Metastatic Breast Carcinoma in the Brain (tissue), 10 donors: ENCODE results near the genes CMTR2, CALB2 and PMFBP1.

GRCh38 chr16:70691625-70692302 is 5.9 kb upstream of the MTSS2 start:
- PRO-cap, 10 experiments, result no peak in any of the 10 experiments

- PRO-cap, 10 experiments, result no peak in any of the 10 experiments
Observed at GRCh38 chr16:70698563-70699313, 12.9 kb upstream of the MTSS2 start.

- PRO-cap, 10 experiments, result no peak in any of the 10 experiments
Observed at GRCh38 chr16:71288162-71288558, 1.0 kb downstream of the CMTR2 start.

DNA sequence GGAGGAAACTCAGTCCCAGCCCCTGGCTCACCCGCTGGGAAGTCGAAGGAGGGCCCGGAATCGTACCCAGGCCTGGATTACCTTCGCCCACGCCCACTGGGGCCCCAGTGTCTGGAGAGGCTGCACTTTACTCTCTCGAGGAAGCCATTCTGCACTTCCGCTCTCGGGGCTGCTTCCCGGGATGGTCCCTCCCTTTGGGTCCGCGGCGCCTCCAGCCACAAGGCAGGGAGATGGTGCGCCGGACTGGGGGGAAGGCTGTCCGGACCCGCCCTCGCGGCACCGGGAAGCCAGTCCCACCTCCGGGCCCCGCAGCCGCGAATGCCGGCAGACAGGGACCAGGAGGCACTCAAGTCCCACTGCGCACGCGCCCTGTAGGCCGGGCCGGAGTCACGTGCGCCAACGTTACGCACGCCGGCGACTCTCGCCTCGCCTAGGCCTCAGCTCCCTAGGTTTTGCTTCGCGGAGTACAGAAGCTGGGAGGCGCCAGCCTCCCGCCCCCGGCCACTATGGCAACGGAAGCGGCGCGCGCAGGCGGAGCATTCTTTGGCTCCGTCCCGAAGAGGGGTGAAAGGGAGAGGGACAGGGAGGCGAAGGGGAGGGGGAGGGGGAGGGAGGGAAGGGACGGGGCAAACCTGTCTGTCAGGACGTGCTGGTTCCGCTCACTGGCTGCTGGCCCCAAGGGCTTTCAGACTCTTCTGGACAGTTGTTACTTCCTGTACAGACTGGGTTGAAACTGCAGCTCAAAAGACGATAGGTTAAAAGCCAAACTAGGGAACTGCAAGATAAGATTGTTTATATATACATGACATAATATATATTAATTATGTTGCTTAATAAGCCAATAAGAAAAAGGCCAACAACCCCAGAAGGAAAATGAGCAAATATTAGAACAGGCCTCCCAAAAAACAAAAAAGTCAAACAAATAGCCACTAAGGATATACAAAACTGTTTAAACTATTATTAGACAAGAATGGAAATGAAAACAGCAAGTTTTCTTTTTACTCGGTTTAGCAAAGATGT is at the start of gene CMTR2:
Gene CMTR2 (minus strand): TSS at position 348 of the 1,020 bp plus-strand sequence.
- PRO-cap, 10 experiments, result peak in 10 of 10 experiments; most common plus-strand start position 709 of the sequence (in 5); most common minus-strand start position 320 of the sequence (in 10)

- PRO-cap, 10 experiments, result no peak in any of the 10 experiments
Observed at GRCh38 chr16:71354139-71354544, 4.4 kb upstream of the CALB2 start.

DNA sequence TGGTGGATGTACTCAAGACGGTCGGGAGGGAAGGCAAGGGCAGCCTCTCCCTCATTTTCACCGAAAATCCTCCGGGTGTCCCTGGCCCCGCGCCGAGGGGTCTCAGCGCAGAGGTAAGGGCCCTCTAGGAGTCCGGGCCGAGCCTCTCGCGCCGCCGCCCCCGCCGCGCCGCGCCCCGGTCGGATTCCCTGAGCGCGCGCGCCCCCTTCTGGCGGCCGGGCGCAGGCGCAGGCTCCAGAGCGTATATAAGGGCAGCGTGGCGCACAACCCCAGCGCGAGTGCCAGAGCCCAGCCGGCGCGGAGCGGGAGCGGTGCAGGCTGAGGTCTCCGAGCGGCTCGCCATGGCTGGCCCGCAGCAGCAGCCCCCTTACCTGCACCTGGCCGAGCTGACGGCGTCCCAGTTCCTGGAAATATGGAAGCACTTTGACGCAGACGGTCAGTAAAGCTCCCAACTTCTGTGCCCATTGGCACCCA is at the start of gene CALB2:
Gene CALB2 (plus strand): TSS at position 272 of the 474 bp plus-strand sequence.
- PRO-cap, 10 experiments, result peak in 9 of 10 experiments; most common plus-strand start position 272 of the sequence (in 9)

- PRO-cap, 10 experiments, result peak in 1 of 10 experiments; most common minus-strand start chr16:71585669 (in 1)
Observed at GRCh38 chr16:71584774-71585738, 8.2 kb upstream of the TAT start.

DNA sequence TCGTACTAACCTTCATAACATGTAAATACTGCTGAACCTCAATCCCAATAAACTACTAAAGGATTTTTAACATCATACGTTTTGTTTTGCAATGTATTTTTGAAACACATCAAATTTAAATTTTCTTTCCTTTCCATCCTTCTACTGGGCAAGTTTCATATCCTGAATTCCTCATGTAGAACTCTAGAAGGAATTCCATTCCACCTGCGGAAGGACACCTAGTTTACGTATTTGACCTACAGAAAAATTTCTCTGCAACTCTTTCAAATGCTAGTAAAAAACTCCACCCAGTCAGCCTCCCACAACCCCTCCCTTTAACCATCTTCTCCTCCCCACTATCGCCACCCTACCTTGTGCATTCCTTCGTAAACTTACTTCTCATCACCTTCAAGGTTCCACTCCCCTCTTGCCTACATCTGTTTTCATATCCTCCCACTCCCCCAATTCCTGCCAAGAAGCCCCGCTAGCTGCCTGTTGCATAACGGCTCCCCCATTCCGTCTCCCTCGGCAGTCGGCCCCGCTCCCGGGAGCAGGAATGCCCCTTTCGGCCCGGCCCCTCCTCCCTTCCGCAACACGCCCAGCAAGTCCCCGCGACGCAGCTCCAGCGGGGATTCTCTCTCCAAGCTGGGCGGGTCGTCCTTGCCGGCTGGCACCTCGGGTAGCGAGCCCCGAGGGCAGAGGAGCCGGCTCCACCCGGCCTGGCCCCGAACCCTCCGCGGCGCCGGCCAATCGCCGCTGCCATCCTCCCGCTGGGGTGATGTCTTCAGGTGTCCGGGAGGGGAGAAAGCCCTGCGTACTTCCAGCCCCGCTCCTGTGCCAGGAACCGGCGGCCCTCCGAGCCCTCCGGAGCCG is 1.7 kb downstream of the PHLPP2 start:
- PRO-cap, 10 experiments, result peak in 10 of 10 experiments; most common plus-strand start position 766 of the sequence (in 9); most common minus-strand start position 537 of the sequence (in 4)

- PRO-cap, 10 experiments, result no peak in any of the 10 experiments
Observed at GRCh38 chr16:71746513-71746930, 22.0 kb upstream of the PHLPP2 start.

DNA sequence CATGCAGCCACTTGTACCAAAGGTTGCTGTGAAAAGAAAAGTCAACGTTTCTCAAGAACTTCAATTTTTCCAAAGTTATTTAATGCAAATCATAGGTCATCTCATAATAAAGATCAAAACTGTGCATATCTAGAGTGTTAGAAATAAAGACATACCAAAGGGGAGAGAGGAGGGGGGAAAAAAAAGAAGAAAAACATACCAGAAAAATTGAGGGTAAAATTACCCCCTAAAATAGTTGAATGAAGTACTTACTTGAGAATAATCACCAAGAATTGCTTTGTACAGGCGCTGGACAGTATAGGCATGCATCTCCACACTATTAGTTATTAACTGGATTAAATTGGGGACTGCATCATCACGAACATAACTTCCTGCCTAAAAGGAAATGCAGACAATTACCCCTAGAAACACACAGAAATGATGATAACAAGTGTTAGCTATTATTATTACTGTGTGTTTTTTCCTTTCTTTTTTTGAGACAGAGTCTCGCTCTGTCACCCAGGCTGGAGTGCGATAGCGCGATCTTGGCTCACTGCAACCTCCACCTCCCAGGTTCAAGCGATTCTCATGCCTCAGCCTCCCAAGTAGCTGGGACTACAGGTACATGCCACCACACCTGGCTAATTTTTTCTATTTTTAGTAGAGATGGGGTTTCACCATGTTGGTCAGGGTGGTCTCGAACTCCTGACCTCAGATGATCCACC is 25.6 kb upstream of the PHLPP2 start:
- PRO-cap, 10 experiments, result no peak in any of the 10 experiments

DNA sequence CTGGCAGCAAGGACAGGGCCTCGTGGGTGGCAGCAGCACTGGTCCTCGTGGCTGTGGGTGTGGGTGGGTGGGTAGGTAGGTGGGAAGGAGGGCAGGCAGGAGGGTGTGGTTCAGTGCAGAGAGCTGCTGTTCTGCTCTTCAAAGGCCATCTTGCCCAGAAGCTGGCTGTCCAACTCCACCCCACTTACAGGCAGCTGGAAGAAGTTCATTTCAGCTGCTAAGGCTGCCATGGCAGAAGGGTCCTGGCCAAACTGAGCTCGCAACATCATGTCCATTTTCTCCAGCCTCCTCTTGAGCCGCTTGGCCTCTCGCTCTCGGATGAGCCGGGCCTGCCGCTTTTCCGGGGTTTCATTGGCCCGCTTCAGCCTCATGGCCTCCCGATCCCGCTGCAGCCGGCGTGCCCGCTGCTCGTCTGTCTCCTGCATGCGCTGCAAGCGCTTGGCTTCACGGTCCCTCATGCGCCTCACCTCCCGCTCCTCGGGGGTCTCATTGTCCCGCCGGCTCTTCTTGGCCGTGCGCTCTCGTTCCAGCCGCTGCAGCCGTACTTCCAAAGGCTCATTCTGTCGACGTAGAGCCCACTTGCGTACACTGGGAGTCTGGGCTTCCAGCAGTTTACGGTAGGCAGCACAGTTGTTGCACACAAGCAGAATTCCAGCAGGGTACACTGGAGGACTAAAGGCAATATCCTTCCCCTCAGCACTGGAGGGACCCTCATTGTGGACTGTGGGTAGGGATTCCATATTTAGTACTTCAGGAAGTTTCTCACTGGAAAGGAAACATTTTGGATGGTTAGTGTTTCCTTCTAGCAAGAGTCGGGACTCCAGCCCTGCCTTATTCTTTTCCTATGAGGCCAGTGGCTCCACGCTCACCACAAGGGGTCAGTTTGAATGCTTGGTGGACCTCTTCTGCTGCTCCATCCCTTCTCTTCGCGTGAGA is 14.4 kb downstream of the ATXN1L start:
- PRO-cap, 10 experiments, result no peak in any of the 10 experiments

- PRO-cap, 10 experiments, result no peak in any of the 10 experiments
Observed at GRCh38 chr16:72041923-72042830, 12.1 kb upstream of the HP start.

DNA sequence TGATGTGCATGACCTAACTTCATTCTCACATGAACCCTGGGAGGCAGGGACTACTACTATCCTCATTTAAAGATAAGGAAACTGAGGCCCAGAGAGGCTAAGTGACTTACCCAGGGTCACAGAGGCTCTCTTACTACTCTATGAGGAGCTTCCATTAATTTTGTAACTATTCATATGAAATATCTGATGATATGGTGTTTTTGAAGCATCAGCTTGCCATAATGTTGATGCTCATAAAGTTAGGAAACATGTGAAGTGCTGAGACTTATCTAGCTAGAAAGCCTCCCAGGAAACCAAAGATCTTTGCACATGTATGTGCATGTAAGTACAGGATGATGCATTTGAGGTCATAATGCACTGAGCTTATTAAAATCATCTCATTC is 341 bp downstream of the PMFBP1 start:
- PRO-cap, 10 experiments, result no peak in any of the 10 experiments

DNA sequence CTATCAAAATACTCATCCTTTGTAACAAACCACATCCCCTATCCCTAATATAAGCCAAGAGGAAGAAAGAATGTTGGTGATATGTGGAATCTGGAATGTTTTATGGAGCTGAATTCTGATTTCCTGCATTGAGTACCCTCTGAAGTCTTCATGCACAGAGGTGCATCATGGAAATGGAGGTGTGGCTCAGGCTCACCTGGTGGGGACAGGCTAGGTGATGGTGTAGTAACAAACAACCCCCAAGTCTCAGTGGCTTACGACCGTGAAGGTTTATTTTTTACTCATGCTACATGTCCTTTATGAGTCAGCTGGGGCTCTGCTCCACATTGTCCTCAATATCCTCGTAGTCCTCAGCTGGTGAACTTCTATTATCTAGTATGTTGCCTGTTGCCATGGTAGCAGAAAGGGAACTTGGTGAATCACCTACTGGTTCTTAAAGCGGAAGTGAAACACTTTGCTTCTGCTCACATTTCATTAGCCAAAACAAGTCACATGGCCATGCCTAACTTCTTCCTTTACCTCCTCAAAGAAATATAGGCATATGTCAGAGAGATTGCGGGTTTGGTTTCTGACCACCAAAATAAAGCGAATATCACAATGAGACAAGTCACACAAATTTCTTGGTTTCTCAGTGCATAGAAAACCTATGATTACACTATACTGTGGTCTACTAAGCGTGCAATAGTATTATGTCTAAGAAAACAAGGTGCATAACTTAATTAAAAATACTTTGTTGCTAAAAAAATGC is at the start of gene PMFBP1:
Gene PMFBP1 (minus strand): TSS at position 75 of the 748 bp plus-strand sequence.
- PRO-cap, 10 experiments, result no peak in any of the 10 experiments

DNA sequence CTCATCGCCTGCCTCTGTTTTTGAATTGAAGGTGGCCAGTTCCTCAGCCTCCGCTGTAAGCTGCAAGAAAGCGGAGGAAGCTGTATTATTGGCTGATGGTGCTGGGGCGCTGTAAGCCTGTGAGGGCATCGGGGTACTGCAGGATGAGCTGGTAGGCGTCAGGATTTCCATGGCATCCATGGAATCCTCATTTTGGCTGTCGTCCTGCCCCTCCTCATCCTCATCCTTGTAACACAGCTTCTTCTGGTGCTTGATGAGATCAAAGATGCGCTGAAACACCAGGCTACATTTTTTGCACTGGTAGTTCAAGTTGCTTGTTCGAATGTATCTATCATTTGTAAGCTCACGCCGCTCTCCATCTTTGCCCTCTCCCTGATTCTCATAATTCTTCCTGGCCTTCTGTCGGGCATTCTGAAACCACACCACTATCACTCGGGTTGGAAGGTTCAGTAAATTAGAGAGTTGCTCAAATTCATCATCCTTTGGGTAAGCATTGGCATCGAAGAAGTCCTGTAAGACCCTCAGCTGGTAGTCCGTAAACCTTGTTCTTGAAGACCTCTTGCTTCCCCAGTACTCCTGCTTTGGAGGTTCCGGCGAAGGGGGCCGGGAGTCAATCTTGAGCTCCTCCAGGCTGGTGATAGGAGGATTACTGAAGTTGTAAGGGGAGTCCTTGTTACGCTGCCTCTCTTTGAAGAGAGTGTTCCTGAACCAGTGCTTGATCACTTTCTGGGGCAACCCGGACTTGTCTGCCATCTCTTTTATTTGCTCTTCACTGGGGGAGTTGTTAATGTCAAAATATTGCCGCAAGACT is 252.3 kb downstream of the ZFHX3 start:
- PRO-cap, 10 experiments, result no peak in any of the 10 experiments

- PRO-cap, 10 experiments, result no peak in any of the 10 experiments
Observed at GRCh38 chr16:72956014-72956562, 91.8 kb downstream of the ZFHX3 start.

DNA sequence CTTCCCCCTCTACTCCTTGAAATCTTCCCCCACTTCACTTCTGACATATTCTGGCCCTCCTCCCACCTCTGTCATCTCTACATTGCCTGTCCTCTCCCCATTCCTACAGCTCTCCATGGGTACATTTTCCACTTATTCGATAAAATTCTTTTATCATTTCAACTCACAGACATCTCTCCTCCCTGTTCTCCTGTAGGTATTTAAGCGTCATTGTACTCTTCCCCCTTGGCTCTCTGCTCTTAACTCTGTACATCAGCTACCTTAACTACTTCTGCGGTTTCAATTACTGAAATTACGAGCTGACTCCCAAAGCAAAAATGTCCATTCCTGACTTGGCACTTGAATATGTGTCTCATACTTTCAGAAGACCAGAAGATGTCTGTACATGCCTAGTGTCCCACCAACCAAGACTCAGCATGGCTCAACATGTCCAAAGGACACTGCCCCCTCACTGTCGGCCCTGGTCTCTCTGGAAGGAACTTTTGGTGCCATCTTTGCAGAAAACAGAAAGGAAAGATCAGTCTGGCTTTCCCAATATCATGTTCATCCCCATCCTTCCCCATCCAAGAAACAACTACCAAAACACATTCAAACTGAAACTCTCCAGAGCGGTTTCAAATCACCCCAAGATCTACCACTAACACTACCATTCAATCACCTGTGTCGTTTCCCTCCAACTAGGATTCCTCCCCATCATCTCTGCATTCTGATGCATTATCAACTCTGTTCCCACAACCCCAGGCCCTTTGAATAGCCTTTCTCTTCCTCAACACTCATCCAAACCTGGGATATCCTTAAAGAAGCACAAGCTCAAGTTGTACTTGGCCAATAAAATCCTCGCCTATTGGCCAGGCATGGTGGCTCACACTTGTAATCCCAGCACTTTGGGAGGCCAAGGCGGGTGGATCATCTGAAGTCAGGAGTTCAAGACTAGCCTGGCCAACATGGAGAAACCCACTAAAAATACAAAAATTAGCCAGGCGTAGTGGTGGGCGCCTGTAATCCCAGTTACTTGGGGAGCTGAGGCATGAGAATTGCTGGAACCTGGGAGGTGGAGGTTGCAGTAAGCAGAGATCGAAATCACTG is 74.8 kb downstream of the ZFHX3 start:
- PRO-cap, 10 experiments, result no peak in any of the 10 experiments

DNA sequence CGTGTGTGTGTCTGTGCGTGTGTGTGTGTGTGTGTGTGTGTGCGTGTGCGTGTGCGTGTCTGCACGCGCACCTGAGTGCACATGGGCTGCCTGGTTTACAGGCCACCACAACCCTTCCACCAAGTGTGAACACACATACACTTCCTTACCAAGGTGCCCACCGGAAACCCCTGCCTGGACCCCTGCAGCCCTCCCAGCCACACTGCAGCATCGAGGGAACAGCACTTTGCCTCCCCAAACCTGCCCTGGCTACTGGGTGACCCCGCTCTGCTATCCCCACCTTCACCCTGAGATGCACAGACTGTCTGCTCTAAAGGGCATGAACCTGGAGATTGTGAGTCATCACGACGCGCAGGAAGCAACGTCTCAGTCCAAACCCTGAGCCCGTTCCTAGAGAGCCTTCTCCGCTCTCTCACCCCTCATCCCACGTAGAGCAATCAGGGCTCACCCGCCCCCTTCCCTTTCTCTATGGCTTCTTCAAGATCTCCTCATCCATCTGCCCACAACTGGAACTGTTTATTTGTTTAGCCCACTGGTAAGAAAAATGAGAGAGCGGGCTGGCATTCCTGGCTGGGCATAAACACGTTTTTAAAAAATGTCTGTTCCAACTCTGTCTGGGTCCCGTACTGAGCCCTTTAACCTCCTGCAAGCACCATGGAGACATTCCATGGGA is 28.5 kb downstream of the ZFHX3 start:
- PRO-cap, 10 experiments, result peak in 2 of 10 experiments; most common plus-strand start position 342 of the sequence (in 1); most common minus-strand start position 278 of the sequence (in 1)

DNA sequence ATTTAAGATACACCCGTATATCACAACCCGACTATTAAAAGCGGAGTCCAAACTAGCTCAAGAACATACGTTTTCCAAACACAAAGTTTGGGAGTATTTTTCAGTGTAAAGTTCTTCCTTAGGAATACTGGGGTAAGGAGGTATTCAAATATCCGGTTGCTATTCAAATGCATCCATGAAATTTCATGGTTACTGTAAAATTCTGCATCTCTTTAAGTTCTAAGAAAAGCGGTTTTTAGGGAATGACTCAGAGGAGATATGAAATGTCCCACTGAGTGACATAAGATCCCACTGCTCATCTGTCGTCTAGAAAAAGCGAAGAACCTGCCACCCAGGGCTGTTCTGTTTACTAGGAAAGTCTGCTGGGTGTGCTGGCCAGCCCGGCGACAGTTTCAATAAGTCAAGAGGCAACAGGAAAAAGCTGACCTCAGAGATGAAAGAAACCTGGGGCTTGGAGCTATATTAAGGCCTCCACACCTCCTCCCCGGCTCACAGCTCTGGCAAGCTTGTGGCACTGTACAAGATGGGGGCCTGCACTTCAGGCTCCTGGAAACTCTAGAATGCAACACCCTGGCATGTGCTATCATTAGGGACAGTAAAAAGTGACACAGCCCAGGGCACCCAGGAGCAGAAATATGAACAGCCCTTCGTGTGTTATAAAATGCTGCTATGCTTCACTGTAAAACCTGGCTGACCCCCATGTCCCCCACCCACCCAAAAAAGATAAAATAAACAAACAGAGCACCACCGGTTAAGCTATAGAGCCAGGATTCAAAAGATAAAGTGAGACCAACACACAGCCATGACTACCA is 10.6 kb downstream of the ZFHX3 start:
- PRO-cap, 10 experiments, result peak in 1 of 10 experiments; most common minus-strand start position 301 of the sequence (in 1)

- PRO-cap, 10 experiments, result peak in 1 of 10 experiments; most common plus-strand start chr16:73170876 (in 1); most common minus-strand start chr16:73170644 (in 1)
Observed at GRCh38 chr16:73170429-73171125, 122.6 kb upstream of the ZFHX3 start.